Natural killer cell (primary cell): ENCODE data around the gene PITPNC1.

DNA sequence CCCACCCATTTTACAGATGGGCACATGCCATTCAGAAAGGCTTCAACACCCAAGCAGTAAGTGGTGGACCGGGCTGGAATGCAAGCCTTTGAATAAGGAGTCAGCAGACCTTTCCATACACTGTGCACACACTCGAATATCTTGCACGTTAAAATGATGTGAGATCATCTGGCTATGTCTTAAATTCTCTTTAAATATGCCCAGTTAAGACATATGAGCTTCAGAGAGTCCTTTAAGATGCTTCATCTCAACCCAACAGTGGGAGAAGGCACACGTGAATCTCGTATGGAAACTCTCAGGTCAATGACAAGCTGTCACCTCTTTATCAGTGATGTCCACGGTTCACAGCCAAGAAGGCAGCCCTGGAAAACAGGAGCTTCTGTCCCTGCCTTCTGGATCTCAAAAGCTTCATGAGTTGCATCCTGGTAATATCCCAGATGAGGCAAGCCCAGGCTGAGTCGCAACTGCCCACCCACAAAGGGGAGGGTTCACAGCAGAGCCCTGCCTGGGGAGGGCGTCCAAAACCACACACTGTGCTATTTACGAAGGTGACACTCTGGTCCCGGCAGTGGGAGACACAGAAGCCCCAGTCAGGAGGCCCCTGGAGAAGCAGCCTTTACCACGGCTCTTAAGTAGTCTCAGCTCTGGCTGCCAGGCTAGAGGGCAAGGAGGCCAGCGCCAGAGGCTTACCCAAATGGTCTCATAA is 5.6 kb downstream of the AXIN2 start:
- PRO-cap: no peak

DNA sequence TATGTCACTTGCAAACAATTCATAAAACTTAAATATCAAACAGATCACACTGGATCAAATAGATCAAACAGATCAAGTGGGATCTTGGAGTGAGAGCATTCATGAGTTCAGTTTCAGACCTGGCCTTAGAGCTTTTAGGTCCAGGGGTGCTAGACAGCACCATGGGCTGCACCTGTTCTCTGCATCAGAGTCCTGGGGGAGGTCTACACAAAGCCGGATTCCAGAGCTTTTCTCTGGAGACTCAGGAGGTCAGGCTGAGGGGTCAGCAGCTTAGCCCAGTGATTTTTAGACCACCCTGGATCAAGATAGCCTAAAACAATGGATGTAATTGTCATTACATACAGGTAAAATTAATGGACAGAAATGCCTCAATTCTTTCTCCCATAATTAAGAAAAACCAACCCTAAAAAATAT is 24.0 kb upstream of the AXIN2 start:
- PRO-cap: no peak

- PRO-cap: no peak
Measured at GRCh38 chr17:65902194-65902605, 289.7 kb downstream of the CEP112 start.

GRCh38 chr17:65925539-65926142 is 266.3 kb downstream of the CEP112 start:
- PRO-cap: no peak

- PRO-cap: no peak
Measured at GRCh38 chr17:66171758-66172236, 20.1 kb downstream of the CEP112 start.

GRCh38 chr17:66673431-66674091 is 161.4 kb upstream of the CACNG5 start:
- PRO-cap: unidirectional peak, minus-strand start at chr17:66673691

DNA sequence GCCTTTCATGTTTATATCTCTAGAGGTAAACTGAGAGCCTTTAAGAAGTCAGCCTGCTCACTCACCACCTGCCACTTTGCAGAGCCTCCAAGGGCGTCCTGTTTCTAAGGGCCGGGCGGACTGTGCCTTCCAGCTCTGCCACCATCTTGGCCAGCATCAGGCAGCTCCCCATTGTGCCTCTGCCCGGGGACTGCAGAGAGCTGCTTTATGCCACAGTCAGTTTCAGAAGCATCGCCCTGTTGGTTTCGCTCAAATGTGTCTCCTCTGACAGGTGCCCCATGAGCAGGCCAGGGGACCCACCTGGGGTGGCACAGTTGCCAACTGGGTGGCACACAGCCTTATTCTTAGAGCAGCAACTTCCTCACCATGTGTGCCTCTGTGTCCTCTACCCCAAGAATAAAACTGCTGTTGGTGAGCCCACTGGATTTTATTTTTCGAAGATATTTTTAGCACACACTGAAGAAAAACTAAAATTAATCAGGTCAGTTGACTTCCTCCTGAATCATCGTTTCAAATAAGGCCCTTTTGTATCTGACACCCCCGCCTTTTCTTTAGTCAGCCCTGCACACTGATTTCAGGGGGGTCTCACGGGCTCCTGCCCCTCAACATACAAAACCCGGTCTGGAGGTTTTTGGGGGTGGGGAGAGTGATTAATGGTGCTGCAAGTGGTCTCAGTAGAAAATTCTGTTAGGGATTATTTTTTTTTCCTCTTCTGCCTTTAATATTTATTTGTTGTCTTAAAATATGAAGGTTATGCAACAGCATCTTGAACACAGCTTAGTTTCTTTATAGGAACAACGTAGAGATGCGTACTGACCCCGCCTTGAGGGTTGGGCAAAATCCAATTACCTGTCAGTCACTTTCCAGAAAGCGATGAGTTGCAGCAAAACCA is 44.8 kb upstream of the CACNG5 start:
- PRO-cap: no peak

- PRO-cap: no peak
Measured at GRCh38 chr17:67043287-67043800, 1.0 kb upstream of the CACNG1 start.

GRCh38 chr17:67078086-67078529 is 33.8 kb downstream of the CACNG1 start:
- PRO-cap: no peak

- PRO-cap: no peak
Measured at GRCh38 chr17:67357073-67357740, 9.2 kb downstream of the PSMD12 start.

- PRO-cap: bidirectional peak, plus-strand start at chr17:67377314, minus-strand start at chr17:67377159; bidirectional peak, plus-strand start at chr17:67377971, minus-strand start at chr17:67377987
Measured at GRCh38 chr17:67377117-67378101, at the start of gene PITPNC1. Gene PITPNC1, plus strand, starts transcription at chr17:67377281.

DNA sequence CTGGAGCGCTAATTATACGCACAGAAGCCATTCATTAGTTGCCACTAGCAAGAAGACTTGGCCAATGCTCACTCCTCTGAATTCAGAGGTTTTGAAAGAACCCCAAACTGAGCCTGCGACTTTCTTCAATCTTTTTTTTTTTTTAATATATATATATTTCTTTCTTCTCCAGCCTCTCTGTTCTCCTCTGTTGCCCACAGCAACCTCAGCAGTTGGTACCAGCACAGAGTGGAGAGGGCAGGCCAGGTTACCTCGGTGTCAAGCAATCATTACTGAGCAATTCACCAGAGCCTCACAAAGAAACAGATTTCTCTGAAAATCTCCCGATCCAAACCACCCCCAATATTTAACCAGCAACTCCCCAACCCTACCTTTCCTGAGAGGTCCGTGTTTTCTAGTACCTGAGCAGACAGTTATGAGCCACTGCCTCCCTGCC is 101.7 kb downstream of the PITPNC1 start:
- PRO-cap: no peak

- PRO-cap: no peak
Measured at GRCh38 chr17:67574252-67575174, 143.2 kb upstream of the NOL11 start.

DNA sequence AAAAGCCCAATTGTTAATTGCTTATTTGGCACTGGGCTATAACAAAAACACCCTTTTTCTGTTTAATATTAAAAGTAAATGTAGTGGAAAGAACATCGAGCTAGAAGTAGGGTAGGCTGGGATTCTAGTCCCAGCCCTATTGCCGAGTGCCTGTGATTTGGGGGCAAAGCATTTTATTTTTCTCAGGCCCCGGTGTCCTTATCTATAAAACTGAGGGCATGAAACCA is 60.4 kb upstream of the NOL11 start:
- PRO-cap: no peak

DNA sequence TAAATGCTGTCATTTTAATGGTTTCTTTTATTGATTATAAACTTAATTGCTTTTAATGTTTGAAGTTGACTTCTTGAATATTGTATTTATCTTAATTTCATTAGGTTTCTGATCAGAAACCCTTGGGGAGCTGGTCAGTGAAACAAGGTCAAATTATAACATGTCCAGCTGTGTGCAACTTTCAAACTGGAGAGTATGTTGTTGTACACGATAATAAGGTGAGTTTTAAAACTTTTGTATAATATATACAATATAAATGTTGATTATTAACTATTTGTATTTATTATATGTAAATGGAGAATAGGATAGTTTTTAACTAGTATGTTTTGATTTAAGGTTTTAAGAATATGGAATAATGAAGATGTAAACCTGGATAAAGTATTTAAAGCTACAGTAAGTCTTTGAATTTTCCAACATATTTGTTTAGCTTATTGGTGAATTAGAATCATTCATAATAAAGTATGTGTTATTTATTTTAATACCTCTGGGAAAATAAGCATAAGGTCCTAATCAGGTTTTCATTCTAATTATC is 1.9 kb downstream of the NOL11 start:
- PRO-cap: no peak

DNA sequence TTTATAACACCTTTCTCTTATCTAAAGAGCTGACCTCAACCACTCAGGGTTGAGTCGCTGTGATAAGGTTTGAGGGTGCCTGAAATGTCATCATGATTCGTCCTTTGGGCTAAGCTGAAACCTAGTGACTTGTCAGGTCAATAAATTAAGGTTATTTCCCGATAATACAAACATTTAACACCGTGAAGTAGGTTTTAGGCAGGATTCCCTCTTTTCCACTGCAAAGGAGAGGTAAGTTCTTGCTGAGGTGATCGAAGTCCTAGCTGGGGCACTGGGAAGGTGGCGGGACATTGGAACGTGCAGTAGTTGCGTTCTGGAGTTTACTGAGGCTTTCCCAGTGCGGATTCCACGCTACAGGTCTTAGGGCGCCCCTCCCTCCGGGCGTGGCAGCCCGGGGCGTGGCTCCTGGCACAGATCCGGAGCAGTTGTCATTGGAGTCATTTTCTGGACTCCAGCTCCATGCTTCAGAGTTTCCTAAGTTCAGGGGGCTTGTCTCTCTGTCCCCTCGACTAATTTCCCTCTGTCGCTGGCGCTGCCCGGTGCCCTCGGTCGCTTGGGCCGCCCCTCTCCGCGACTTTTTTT is 725 bp upstream of the BPTF start:
- PRO-cap: no peak

GRCh38 chr17:67947453-67948522 is 48.5 kb downstream of the C17orf58 start:
- PRO-cap: no peak

GRCh38 chr17:68040356-68041127 is 5.0 kb downstream of the KPNA2 start:
- PRO-cap: no peak

- PRO-cap: no peak
Measured at GRCh38 chr17:68052315-68052931, 16.9 kb downstream of the KPNA2 start.

- PRO-cap: unidirectional peak, plus-strand start at chr17:68081755
Measured at GRCh38 chr17:68081696-68081954, 46.1 kb downstream of the KPNA2 start.